ENCODE results near the genes RILPL2, RILPL1 and CCDC92.

- PRO-cap = no peak
Measured at GRCh38 chr12:123118462-123119166, 32.3 kb downstream of the PITPNM2 start.

- PRO-cap = bidirectional peak, plus-strand start at chr12:123388950, minus-strand start at chr12:123388688
Measured at GRCh38 chr12:123388876-123389604, 5.1 kb downstream of the KMT5A start.

GRCh38 chr12:123403282-123403750 is 19.4 kb downstream of the KMT5A start:
- PRO-cap = no peak

DNA sequence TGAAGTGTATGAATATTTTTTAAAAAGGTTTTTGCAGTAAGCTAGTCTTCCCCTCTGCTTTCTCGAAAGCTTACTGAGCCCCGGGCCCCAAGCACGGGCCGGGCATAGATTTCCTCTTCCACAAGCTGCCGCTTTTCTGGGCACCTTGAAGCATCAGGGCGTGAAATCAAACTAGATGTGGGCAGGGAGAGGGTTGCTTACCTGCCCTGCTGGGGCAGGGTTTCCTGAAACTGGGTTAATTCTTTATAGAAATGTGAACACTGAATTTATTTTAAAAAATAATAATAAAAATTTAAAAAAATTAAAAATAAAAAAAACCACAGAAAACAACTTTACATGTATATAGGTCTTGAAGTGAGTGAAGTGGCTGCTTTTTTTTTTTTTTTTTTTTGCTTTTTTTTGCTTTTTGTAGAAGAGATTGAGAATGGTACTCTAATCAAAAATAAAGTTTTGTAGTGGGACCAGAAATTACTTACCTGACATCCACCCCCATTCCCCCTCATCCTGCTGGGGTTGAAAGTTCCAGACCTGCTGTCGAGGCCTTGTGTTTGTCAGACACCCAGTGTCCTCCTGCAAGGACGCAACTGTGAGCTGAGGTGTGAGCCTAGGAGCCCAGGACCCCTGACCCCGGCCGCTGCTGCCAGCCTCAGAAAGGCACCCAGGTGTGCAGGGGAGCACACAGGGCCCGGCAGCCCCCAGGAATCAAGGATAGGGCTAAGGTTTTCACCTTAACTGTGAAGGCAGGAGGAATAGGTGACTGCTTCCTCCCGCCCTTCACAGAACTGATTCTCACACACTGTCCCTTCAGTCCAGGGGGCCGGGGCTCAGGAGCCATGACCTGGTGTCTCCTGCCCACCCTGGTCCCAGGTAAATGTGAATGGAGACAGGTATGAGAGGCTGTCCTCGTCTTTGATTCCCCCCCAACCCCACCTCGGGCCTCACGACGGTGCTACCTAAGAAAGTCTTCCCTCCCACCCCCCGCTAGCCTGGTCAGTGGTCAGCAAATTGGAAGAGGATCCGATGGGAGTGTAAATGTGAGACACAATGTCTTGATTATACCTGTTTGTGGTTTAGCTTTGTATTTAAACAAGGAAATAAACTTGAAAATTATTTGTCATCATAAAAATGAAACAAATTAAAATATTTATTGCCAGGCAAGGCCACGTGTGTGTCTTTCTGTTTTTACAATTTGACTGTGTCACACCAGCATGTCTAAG is 24.7 kb downstream of the KMT5A start:
- PRO-cap = no peak

GRCh38 chr12:123436353-123437096 is at the start of gene RILPL2:
Gene RILPL2, minus strand, starts transcription at chr12:123436684.
- PRO-cap = bidirectional peak, plus-strand start at chr12:123436596, minus-strand start at chr12:123436469

GRCh38 chr12:123478714-123479207 is 20.8 kb downstream of the SNRNP35 start:
- PRO-cap = no peak

DNA sequence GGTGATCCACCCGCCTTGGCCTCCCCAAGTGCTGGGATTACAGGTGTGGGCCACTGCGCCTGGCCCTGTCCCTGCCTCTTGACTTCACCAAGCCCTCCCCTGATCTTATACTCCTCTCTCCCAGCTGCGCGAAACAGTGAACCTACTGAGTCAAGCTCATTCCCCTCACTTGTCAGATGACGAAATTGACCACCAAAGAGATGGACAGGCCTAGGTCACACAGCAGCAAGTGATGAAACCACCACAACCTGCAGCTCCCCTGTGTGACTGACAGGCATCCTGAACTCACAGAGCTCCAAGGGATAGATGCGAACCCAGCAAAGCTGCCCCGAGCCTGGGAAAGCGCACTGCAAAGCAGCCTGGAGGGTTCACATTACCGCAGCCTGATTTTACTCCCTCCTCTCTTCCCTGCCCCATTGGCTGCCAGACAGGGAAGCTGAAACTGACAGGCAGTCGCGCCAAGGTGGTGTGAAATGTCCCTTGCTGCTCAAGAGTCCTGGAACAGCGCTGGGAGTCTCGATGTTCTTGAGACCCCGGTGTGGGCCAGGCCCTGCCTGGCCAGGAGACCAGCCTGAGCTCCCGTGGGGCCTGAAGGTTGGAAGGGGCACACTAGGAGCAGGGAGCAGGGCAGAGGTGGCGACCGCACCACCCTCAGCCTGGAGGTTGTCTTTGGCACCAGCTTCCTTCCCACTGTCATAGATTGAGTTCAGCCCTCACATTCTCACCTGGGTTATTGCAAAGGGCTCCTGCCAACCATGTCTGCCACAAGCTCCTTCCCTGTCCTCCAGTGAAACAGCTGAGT is 36.3 kb downstream of the SNRNP35 start:
- PRO-cap = no peak

- PRO-cap = bidirectional peak, plus-strand start at chr12:123533793, minus-strand start at chr12:123533698; bidirectional peak, plus-strand start at chr12:123534194, minus-strand start at chr12:123534130
Measured at GRCh38 chr12:123533644-123534248, at the start of gene RILPL1. Gene RILPL1, minus strand, starts transcription at chr12:123533719.

DNA sequence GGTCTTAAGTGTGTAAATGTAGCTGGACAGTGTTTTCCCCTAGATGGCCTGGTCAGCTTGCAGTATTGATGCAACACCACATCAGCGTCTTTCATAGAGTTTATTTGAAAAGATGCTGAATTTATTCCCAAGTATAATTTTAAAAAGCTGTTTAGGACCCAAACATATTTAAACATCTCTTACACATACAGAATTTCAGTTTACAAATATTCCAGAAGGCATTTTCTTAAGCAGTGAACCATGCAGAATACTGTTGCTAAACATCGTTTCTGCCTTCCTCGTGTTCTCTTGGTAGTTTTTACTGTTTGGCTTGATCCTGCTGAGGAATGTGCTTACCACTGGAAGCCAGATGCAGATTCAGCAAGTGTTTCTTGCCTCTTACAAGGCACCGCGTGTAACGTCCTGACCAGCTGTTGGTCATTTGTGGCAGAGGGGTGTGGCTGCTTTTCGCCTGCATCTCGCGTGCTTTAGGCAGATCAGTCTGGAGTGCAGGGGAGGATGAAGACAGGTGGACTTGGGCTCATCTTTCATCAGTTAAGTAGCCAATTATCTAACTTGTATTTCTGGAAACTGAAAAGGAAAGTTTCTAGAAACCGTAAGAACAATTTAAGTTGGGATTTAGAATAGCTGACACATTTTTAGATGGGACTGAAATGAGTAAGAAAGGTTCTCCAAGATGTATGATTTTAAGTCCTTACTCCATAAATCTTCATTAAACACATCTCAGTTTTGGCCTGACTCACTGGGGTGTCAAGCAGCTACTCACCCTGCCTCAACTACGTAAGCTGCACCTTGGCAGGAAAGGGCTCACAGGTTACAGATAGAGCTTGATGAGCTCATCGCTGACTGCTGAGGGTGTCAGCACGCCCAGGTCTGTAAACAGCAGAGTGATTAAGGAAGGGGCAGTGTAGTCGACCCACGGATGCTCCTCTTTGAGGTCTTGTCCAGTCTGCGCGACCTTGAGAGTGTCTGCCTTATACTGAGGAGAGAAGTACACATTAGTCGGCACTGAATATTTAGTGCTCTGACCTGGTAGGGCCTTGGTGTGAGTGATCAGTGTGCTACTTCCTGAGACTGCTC is 12.2 kb downstream of the EIF2B1 start:
- PRO-cap = no peak

GRCh38 chr12:123733206-123734200 is 21.4 kb downstream of the ATP6V0A2 start:
- PRO-cap = no peak

DNA sequence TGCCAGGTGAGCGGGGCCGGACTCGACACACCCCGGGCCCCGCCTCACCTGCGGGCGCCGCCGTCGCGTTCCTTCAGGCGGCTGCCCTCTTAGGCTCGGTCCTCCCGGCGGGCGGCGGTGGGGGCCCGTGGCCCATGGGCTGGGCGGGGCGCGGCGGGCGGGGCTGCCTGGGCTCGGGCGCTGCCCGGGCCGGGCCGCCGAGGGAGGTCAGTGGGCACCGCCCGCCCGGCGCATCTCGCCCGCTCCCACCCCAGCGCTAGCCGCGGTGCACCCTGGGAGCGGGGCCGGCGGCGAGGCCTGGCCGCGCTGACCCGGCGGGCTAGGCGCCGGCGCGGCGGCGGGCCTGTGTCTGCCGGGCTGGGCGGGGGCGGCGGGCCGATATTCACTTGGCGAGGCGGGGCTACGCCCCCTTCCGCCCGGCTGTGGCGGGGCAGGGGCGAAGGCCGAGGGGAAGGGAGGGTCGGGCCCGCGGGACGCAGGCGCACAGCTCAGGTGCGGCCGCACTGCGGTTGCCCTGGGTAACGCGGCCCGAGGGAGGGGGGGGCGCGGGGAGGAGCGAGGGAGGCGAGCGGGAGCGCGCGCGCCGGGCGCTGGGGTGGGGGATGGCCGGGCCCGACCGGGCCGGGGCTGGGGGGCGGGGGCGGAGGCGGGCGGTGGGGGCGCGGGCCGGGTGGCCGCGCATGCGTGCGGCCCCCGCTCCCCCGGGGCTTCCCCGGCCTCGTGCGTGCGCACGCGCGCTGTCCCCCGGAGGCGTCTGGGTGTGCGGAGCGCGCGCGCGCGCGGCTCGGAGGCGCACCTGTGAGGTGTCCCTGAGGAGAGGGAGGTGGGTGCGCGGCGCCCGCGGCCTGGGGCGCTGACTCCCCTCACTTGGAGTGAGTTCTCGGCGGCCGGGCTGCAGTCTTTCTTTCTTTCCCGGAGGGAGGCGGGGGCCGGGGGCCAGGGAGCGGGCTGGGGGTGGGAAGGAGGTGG is at the start of gene CCDC92:
TSS of gene CCDC92 (minus strand) at position 351 of the 969 bp plus-strand sequence.
- PRO-cap = bidirectional peak, plus-strand start at position 268 of the sequence, minus-strand start at position 75 of the sequence; bidirectional peak, plus-strand start at position 446 of the sequence, minus-strand start at position 351 of the sequence; bidirectional peak, plus-strand start at position 747 of the sequence, minus-strand start at position 722 of the sequence

DNA sequence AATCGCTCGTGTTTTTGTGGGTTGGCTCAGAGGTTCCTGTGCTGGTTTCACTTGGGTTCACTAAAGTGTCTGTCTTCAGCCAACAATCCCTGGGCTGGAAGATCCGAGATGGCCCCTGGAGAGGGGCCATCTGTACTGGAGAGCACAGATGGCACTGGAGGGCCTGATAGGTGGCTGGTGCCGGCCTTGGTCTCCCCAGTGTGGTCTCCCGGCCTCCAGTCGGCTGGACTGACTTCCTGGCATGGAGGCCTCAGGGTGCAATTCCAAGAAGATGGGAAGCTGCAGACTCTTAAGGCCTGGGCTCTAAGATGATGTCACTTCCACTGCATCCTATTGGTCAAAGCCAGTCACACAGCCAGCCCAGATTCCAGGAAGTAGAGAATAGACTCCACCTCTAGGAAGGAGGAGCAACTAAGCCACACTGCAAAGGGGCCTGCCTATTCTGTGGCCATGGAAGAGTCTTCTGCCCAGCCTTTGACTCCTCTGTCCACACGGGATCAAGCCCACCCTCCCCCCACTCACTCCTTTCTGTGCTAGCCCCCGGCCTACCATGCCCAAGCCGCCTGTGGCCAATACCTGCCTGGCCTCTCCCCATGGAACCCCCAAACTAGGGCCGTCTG is 104.0 kb upstream of the RFLNA start:
- PRO-cap = no peak

DNA sequence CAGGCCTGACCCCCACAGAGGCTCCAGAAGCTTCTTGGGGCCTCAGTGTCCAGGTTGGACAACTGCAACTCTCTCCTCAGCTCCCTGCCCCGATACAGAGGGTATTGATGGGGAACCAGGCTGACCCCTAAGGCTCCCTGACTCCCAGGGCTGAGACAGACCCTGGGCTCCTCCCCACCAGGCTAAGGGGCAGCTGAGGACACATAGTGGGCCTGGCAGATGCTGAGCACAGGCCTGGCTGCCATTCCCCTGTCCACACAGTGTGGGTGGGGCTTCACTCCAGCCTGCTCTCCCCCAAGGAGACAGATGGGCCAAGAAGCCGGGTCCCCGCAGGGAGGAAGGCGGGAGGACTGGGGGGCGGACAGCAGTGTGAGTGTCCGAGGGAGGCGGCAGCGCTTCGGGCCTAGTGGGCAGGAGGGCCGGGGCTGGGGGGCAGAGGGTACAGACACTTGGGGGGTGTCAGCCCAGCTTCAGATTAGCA is 31.9 kb downstream of the RFLNA start:
- PRO-cap = no peak

- PRO-cap = bidirectional peak, plus-strand start at chr12:124381949, minus-strand start at chr12:124381782
Measured at GRCh38 chr12:124381620-124382702, 87.1 kb downstream of the RFLNA start.

GRCh38 chr12:124391204-124391647 is 96.3 kb downstream of the RFLNA start:
- PRO-cap = no peak

- PRO-cap = no peak
Measured at GRCh38 chr12:124428135-124428722, 133.3 kb downstream of the RFLNA start.

GRCh38 chr12:124512742-124513419 is 54.5 kb downstream of the NCOR2 start:
- PRO-cap = no peak

GRCh38 chr12:124557117-124557738 is 10.2 kb downstream of the NCOR2 start:
- PRO-cap = no peak

DNA sequence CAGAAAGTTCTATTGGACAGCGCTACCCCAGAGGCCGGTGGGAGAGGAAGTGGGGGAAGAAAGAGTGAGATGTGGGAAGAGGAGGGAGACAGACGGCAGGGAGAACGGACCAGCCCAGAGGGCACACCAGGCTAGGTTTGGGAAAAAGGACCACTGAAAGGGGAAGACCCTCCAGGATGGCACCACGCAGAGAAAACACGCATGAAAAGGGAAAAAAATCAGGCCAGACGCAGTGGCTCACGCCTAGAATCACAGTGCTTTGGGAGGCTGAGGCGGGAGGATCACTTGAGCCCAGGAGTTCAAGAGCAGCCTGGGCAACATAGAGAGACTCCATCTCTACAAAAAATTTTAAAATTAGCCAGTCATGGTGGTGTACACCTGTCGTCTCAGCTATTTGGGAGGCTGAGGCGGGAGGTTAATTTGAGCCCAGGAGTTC is 5.9 kb downstream of the NCOR2 start:
- PRO-cap = no peak

GRCh38 chr12:124568033-124568249 is 529 bp upstream of the NCOR2 start:
- PRO-cap = no peak